ENCODE results near the gene TXN.

- PRO-cap, 2 experiments: no peak in any of the 2 experiments
These were observed 278.7 kb upstream of the KLF4 start for GRCh38 chr9:107768108-107768837.

DNA sequence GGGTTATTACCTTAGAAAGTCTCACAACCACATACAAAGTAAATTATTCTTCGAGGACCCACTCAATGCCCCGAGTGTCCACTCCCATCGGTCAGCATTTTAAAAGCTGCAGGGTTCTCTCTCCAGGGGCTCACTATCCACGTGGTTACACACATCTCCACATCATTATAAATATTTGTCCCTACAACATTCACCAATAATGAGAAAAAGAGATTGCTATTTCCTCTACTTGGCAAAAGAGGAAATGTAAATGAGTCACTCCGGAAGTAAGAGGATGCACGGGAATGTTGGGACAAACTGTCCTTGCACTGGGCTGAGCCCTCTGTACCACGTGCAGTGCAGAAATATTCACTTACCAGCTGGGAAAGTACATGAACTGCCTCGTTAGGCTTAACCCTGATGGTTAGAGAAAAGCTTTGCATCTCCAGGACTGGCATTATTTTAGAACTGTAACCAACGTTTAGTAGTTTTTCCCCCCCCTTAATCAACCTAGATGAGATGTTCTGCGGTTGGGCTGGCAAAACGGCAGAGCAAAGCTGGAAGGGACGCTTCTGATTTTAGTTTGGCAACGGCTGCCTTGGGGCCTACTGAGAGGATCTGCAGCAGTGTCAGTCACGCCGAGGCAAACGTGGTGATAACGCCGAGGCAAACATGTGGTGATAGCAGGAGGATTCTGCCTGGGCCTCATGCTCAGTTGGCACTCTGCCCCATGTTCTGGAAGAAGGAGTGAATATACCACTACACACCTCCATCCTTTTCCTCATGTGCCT is 661.2 kb upstream of the KLF4 start:
- PRO-cap, 2 experiments: no peak in any of the 2 experiments

DNA sequence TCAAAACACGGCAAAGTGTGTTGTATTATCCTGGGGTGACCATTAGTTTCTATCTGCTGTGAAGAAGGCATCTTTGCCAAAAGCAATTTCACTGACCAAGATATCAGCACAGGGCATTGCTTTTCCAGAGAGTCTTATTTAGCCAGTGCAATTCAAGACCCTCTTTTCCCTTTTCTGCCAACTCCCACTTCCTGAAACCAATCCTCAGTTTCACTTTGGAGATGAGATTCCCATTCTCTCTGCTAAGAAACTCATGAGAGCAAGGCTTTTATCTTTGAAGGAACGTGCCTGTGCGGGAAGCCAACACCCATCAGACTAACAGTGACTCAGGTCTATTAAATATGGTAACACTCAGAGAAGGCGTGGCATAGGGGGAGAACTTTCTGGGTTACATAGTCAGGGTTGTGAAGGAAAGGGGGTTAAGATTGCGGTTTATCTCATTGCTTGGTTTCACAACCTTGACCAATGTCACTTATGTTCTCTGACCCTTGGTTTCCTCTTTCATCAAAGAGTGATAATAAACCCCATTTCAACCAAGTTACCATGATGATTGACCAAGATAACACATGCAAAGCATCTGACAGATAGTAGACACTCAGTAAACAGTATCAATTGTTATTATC is 666.9 kb upstream of the KLF4 start:
- PRO-cap, 2 experiments: no peak in any of the 2 experiments

GRCh38 chr9:108691634-108692061 is 164.1 kb downstream of the ACTL7B start:
- PRO-cap, 2 experiments: no peak in any of the 2 experiments

- PRO-cap, 2 experiments: no peak in any of the 2 experiments
These were observed 772 bp downstream of the ELP1 start for GRCh38 chr9:108932893-108933811.

DNA sequence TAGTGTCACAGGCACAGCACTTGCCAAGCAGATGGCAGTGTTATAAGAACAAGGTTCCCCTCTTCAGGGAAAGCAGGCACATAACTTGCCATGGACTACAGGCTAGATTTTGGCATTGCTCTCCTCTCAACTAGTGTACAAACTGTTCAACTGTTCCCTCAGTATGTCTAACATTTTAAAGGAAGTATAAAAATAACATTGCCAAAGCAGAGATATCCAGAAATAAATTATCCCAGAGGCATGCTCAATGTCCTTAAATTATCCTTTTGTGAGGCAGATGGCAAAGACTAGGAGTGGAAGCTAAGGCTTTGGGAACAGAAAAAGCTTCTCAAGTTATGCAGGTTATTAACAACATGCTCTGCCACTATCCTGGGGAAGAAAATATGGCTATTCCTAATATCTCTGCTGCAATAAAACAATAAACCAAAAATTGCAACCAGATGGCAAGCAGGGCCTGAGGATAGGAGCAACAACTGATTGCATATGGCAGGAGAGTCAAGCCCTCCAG is 33.9 kb downstream of the ABITRAM start:
- PRO-cap, 2 experiments: no peak in any of the 2 experiments

- PRO-cap, 2 experiments: no peak in any of the 2 experiments
These were observed 10.8 kb downstream of the TMEM245 start for GRCh38 chr9:109108837-109109422.

DNA sequence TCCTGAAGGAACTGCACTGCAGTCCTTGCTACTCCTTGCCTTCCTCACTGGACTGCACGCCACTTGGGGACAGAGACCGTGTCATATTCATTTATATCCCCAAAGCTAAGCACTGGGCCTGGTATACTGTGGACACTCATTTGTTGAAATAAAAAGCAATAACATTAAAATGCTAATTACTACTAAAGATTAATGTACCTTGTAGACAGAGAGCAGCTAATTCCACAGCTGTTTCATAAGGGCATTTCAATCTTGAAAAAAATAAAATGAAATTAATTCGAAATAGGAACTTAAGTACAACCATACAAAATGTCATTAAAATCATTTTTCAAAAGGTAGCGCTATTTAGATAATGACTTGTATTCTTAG is 58.0 kb downstream of the EPB41L4B start:
- PRO-cap, 2 experiments: no peak in any of the 2 experiments

DNA sequence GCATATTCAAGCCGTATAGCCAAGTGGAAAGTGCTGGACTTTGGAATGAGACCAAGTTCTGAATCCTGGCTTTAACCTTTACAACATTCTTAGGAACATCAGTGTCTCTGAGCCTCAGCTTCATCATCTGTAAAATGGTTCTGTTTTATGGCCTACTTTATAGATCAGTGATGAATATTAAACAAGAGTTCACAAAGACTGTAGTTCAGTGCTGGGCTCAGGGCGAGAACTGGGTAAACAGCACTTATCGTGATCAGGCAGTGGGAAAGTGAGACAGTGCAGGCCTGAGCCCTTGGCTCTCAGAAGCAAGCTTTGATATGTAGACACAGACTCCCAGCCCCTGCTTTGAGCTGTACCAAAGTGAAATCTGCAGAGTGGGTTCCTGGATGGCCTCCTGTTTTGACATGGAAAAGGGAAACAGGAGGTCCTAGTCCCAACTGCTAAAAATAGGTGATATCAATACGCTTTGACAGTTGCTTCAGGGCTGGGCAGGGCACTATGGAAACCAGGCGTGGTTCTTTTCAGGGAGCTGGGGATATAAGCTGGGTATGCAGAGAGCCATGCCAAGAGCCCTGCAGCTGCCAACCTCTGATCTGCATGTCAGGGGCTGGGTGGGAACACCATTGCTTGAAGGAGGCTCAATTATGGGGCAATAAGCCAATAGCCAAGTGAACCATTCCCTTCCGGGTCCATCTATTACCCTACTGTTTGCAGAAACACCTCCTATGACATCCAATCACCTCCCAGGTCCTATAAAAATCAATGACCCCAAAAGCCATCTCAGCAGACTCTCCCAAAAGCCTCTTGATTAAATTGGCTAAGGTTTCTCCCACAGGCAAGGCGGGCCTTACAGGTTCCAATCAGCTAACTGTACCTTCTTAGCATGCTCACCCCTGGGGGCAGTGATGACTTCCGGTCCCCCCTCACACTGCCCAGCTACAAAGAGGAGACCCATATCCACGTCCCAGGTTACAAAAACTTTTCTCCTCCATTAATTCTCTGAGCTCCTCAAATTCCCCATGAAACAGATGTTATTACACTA is 45.9 kb downstream of the EPB41L4B start:
- PRO-cap, 2 experiments: no peak in any of the 2 experiments

- PRO-cap, 2 experiments: no peak in any of the 2 experiments
These were observed 44.6 kb downstream of the PTPN3 start for GRCh38 chr9:109453377-109454095.

- PRO-cap, 2 experiments: peak in 2 of 2 experiments; most common minus-strand start chr9:109640306 (in 2)
These were observed 139.6 kb upstream of the PALM2AKAP2 start for GRCh38 chr9:109640081-109641201.

GRCh38 chr9:109790845-109791294 is 10.9 kb downstream of the PALM2AKAP2 start:
- PRO-cap, 2 experiments: peak in 2 of 2 experiments; most common minus-strand start chr9:109791125 (in 2)

- PRO-cap, 2 experiments: no peak in any of the 2 experiments
These were observed 180.3 kb downstream of the C9orf152 start for GRCh38 chr9:110027535-110028243.

GRCh38 chr9:110048871-110049139 is 159.2 kb downstream of the C9orf152 start:
- PRO-cap, 2 experiments: no peak in any of the 2 experiments

- PRO-cap, 2 experiments: no peak in any of the 2 experiments
These were observed 141.1 kb downstream of the C9orf152 start for GRCh38 chr9:110066896-110067269.

DNA sequence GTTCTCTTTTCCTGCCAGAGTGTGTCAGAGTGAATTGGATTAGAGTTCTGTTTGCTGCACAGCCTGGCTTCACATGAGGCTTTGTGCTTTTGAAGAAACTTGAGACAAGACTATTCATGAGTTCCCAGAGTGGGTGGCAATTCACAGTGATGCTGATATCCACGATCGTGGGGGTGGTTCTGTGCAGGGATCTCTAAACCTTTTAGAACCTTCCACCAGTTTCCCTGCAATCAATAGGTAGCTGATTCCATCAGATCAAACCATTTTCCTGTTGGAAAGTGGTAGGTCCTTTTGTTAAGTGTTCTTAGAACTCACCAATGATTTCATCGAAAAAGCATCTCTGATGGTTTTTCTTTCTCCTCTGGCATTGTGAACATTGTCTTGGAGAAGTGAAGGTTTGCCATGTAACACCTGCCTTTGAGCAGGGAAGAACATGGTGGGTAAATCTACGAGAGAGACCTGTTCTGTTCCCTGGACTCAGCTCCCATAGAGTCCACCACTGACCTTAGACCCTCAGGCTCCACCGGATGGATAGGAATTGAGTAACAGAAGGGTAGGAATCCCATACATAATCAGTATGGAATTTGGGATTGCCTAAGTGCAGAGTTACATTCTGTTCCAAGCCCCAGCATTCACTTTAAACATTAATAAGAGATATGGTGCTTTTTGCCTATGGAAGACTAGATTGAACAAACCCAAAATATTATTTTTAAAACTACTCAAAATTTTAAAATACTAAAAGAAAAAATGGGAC is 92.2 kb downstream of the C9orf152 start:
- PRO-cap, 2 experiments: no peak in any of the 2 experiments

DNA sequence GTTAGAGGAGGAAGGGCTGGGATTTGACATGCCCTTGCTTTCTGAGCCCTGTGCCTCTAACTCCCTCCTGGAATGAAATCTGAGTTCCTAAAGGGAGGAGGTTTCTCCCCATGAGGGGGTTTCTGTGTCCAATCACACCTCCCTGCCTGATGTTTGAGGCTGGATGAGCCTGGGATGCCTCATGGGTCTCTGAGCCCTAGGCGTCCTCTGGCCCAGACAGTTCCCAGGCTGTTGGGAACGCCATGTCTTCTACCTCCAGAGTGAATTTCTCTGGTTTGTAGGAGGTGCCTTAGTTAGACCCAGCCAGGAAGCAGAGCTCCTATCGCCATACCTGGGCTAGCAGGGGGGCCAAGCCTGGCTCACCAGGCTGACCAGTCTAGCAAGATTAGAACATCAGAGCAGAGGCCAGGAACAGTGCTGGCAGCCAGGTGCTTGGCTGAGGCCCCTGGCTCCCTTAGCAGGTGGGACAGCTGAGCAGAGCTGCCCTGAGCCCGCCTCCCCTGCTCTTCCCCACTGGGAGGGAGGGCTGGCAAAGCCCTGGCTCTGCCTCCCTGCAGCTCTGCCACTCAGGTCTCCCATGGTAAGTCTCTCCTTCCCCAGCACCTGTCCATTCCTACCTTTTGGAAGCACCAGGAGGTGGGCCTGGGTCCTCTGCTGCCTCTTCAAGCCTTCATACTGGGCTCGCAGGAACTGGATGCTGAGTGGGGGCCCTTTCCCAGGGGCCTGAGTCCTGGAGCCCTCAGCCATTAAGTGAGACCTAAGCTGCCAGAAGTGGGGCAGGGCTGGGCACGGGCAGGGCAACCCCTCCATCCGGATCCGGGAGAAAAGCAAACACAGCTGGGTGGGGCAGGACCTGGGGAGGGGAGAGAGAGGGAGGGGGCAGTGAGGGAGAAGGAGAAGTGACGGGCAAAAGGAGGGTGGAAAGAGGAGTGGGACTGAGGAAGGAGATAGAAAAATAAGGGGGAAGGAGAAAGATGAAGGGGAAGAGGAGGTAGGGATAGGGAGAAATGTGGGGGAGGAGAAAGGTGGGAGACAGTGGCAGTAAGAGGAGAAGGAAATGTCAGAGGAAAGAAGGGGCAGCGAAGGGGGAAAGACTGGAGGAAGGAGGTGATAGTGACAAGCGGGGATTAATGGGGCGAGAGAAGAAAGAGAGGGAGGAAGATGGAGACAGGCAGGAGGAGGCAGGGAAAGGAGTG is 791 bp downstream of the C9orf152 start:
- PRO-cap, 2 experiments: peak in 1 of 2 experiments; most common plus-strand start position 388 of the sequence (in 1)

GRCh38 chr9:110220614-110221385 is 12.8 kb upstream of the C9orf152 start:
- PRO-cap, 2 experiments: peak in 2 of 2 experiments; most common plus-strand start chr9:110221095 (in 2); most common minus-strand start chr9:110220907 (in 2)

DNA sequence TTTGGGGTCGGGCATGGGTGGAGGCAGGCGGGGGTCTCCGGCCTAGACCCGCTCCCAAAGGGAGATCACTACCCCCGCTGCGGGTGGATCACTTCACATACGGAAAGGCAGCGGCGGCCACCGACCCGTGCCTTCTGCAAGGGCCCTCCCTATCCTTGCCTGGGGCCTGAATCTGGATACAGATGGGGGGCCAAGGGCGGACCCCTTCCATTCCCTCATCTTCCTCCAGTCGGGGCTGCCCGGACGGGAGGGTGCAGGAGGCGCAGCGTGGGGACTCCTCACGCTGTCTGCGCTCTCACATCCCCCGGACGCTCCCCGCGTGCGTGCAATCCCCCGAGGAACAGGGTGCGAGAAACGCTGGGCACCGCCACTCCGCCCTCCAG is 522 bp downstream of the TXN start:
- PRO-cap, 2 experiments: no peak in any of the 2 experiments

DNA sequence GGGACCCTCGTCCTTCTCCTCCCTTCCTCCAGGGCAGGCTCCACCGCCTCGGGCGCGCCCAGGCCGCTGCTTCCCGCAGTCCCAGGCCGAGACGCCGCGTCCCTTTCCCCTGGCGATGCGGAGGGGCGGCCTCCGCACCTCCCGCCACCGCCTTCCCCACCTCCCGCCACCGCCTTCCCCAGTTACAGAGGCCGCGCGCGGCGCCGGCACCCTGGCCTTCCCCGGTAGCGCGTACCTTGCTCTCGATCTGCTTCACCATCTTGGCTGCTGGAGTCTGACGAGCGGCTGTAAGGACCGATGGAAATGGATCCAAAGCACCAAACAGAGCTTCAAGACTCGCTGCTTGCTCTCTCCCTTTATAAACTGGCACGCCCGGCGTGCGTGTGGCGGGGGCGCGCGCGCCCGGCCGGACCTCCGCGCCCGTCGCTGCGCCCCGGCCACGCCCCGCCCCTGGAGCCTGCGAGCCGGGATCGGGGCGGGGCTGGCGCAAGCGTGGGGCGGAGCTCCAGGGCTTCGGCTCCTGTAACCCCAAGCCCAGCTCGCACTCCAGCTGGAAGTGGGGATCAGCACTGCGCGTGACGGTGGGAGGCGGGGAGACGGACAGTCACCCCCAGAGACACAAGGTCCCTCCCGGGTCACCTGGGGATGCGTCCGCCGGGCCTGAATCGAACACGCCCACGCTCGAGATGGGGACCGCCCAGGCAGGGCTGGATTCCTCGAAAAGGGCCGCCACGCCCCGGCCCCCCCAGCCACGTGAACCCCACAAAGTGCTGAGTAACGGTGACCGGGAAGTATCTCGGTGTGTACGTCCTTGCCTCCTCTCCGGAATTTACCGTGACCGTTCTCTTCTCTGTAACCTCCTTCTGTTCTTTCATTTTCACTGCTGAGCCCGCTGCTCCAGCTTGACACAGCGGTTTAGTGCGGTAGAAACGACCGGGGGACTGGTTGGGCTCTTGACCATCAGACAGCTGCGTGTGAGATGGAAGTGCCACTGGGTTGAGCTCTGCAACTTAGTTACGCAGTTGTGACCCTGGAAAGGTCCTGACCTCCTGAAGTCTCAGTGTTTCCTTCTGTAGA is at the start of gene TXN:
TSS of gene TXN (minus strand) at position 331 of the 1,077 bp plus-strand sequence.
- PRO-cap, 2 experiments: peak in 2 of 2 experiments; most common plus-strand start position 547 of the sequence (in 2); most common minus-strand start position 331 of the sequence (in 2)

All from Metastatic Liver Carcinoma in the Adrenal Gland (tissue), 2 donors.